OCI-LY7 (cell line): ENCODE results near the genes ZNF391, NKAPL and SCAND3.

GRCh38 chr6:27297679-27298120 is 14.4 kb downstream of the POM121L2 start:
- PRO-cap: no peak
- RAMPAGE, long total RNA: no peak

- PRO-cap: no peak
- RAMPAGE, long total RNA: no peak
Measured at GRCh38 chr6:27388076-27389436, at the start of gene ZNF391. Gene ZNF391 (plus strand): TSS chr6:27388759.

- PRO-cap: no peak
- RAMPAGE, long total RNA: no peak
Measured at GRCh38 chr6:27617067-27617635, 144.2 kb upstream of the ZNF184 start.

- PRO-cap: no peak
- RAMPAGE, long total RNA: no peak
Measured at GRCh38 chr6:27630544-27631734, 158.0 kb upstream of the ZNF184 start.

DNA sequence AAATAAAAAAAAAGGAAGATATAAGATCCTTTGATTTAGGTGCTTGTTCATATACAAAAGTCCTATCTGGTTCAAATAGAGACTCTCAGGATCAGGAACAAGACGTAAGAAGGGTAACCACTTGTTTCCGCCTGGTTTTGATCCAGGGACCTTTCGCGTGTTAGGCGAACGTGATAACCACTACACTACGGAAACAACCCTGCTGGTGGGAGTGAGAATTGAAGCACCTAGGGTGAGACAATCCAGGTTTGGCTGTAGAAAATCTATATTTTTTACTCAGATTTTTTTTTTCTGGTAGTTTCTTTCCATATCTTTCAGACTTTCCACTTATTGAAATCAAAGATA is 157.0 kb downstream of the H2BC13 start:
- PRO-cap: no peak
- RAMPAGE, long total RNA: no peak

- PRO-cap: no peak
- RAMPAGE, long total RNA: no peak
Measured at GRCh38 chr6:27684433-27685053, 123.2 kb downstream of the H2BC13 start.

- PRO-cap: no peak
- RAMPAGE, long total RNA: no peak
Measured at GRCh38 chr6:27867960-27868185, 485 bp upstream of the H1-5 start.

GRCh38 chr6:28135407-28135750 is 6.3 kb upstream of the ZKSCAN8 start:
- PRO-cap: unidirectional peak, plus-strand start at chr6:28135602
- RAMPAGE, long total RNA: no peak

DNA sequence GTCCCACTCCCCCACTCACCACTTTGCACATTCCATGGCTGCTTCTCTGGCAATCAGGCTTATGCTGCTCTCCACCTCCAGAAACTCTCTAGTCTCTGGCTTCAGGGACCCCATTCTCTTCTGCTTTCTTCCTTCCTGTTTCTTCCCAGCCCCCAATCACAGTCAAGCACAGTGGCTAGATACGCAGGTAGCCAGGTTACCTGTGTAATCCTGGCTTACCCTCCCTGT is 633 bp upstream of the ZKSCAN4 start:
- PRO-cap: unidirectional peak, minus-strand start at position 122 of the sequence
- RAMPAGE, long total RNA: no peak

GRCh38 chr6:28258861-28259481 is at the start of gene NKAPL:
Gene NKAPL (plus strand): TSS chr6:28259297.
- PRO-cap: no peak
- RAMPAGE, long total RNA: no peak

DNA sequence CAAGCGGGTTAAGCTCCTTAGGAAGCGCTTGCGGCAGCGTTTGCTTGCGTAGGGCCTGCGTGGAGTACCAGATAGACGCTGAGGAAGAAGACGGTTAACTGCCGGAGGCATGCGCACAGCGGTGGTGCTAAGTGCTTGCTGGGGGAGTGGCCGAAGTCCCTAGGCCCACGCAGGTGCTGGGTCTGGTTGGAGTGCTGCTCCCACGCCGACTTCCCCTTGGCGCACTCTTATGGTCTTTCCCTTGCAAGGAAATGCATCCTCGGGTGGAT is 23.0 kb downstream of the ZSCAN31 start:
- PRO-cap: no peak
- RAMPAGE, long total RNA: no peak

DNA sequence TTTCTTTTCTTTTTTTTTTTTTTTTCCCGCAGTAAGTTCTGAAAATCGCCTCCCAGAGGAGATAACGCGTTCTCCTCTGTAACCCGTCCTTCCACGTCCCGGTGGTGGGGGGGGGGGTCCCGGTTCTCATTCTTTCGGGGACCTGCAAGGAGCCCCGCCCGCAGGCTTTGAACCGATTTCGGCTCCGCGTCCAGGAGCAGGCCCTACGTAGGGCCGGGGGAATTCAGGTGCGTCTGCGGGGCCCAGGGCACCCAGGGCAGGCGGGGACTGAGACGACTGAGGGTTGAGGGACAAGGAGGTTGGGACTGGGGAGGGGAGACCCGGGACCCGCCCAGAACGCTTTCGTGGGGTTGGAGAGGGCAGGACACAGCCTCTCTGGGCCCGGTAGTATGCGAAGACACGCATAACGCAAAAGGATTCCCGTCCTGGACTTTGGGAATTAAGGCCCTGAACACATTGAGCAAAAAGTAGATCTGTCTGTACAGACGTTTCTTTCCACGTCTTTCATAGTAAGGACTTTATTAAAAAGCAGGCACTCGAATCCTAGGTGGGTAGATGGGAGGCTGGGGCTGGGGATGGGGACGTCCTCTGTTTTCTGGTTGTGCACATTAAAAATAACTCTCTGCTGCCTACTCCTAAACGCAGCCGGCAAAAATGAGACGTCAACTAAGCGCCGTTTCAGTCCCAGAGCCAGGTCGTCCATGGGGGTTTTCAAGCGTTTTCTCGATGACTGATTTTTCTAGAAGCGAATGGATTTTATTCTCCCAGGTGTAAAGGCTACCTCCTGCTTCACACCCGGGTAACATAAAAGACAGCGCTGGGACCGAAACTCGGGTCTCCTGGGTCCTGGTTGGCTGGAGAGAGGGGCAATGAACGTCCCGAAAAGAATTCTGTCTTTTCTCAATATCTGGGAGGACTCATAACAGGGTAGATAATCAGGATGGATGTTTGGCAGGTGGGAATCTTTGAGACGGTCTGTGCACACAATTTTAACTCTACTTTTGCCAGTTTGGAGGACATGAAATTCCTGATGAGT is 25.5 kb downstream of the GPX6 start:
- PRO-cap: no peak
- RAMPAGE, long total RNA: no peak

DNA sequence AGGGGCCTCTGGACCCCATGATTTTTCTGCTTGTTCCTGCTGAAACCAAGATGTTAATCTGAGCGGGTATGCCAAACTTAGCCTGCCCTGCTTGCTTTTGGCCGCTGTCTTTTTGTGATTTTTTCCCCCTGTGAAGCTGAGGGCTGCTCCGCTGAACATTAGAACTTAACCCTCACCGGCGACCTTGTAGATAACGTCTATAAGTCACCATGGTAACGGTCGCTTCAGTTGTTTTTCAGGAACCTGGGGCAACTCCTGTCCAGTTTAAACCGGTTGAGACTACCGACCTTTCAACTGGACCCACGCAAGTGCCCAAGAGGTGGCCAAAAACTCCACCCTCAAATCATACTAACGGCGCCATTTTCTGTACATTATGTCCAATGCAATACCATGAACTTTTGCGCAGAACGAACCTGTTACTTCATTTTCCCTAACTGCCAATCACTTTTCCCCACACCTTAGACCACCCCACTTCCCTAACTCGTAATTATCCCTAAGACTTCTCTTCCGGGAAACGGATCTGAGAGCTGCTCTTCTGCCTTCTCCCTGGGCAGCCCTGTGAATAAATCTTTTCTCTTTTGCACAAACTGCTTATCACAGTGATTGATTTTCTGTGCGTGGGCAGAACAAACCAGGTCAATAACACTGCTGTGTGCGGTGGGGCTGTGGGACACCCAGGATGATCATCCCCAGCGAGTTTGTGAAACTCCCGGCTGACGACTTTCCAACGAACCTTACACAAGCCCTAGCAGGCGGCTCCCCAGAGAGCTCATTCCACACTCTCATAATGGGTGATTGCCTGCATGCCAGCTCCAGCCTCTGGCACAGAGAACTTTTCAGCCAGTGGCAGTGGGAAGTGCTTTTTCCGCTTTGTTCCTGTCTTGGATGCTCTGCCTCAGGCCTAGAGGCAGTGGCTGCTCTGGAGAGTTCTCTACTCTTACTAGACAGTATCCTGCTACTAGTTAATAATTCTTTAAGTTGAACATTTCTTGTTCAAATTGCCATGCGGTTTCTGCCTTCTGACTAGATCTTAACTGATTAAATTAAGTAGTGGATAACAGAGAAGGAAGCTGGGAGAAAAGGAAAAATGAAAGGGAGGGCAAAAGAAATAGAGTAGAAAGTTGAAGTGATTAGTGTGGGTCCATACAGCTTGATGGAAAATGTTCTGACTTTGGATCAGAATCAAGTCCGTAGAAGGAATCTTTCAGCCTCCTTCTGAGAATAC is 28.6 kb downstream of the GPX5 start:
- PRO-cap: no peak
- RAMPAGE, long total RNA: no peak

DNA sequence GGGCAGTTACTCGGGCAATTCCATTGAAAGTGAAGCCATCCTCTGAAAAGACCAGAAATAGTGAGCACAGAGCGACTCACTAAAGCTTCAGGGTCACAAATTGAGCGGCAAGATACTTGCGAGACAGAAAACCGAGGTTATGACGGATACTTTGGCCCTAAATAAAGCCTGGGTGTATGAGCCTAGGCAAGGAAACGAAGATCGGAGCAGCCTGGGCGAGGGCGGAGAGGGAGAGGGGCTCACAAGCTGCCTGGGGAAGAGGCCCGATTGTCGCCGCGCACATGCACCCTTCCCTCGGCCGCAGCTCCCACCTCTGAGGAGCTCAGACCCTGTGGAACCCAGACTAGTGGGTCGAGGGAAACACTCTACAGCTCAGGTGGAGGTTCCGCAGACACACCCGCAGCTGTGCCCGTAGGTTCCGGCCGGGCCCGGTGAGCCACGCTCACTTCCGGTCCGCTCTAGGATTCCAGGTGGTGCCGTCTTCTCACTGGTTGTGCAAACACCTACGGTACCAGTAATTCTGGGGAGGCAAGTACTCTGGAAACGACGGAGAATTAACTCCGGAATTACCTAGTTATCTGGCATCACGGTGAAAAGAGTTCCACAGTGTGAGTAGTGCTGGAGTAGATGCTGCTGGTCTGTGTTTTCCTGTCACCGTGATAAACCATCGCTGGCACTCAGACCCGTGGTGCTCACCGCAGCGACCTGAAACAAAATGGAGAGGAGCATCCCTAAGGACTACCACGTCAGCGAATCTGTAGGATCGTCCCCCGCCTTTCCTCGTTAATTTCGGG is at the start of gene SCAND3:
Gene SCAND3, minus strand, starts transcription at position 407 of the 794 bp plus-strand sequence.
- PRO-cap: no peak
- RAMPAGE, long total RNA: no peak

DNA sequence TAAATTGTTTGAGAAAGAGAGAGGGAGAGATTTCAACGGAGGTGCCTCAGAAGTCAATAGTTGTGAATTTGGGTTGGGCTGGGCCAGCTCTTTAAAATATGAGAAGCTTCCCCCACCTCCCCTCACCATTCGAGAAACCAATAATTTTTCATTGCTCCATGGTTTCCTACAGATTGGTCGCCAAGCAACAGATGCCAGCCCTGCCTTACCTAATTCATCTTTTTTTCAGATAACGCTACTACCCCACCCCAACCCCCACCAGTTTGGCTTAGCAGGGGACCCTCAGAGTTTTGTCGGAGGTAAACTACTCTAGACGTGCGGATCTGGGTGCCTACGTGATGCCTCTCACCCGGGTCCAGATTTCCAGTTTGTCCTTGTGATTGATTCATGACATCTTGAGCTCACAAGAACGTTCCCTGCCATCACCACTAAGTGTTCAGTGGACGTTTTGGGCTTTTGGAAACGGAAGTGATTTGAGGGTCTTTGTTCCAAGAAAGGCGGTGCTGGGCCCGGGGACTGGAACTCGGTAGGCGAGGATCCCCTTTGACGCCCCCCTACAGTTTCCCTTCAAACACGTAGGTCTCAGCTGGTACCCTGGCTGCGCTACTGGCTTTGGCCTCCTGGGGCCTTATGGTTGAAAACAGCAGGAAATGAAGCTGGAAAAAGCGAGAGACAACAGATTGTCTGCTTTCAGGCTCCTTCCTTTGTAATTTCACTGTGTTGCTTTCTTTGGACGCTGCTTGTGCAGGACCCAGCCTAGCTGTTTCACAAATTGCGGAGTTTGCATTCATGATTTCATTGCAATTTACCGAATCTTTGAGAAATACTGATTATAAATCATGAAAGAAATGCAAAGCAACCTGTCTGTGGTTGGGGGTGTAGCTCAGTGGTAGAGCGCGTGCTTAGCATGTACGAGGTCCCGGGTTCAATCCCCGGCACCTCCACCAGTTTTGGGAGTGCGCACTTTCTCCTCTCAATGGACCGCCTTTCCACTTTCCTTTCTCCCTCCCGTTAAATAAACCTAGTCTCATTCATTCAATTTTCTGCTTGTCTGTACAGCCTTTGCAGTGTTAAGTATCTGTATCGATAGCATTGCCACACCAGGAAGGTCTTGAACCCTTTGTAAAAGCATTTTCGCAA is 19.6 kb upstream of the SCAND3 start:
- PRO-cap: bidirectional peak, plus-strand start at position 869 of the sequence, minus-strand start at position 563 of the sequence
- RAMPAGE, long total RNA: no peak

DNA sequence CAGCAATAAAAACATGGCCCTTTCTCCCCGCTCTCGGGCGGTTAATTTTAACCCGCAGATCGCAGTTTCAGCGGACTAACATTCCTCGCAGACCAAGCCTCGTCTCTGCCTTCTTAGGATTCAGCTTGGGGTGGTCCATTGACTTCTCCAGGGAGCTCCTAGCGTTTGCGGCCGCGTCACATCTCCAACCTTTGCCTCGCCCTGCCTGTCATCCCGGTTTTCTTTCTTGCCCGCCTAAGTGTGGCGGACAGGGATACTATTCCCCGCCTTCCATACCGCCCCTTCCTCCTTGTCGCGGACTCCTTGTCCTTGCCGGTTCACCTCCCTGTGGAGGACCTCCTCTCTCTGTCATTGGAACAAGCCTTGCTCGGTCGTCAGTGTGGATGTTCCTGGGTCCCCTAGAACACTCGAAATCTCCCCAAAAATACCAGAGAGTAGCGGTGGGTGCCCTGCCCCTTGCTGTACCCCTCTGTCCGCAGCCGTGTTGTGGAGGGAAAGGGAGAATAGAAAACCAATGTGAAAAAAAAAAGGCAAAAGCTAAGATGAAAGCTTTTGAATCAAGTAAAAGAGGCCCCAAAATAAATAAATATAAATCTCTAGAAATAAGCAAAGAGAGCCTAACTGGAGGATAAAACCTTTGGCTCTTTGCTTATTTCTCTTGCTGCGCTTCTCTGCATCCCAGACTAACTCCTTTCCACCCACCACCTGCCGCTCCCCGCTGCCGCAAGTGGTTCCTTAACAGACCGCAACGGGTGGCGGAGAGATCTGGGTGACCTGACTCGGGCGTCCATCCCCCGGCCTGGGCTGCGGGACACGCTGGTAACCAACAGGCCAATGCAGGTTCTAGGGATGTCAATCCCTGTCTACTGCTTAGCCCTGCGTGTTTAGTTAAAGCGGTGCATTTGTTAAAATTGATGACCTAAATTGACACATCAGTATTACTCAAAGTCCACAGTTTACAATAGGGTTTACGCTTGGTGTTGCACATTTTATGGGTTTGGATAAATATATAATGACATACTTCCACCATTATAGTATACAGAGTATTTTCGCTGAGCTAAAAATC is 48.5 kb upstream of the SCAND3 start:
- PRO-cap: no peak
- RAMPAGE, long total RNA: no peak

DNA sequence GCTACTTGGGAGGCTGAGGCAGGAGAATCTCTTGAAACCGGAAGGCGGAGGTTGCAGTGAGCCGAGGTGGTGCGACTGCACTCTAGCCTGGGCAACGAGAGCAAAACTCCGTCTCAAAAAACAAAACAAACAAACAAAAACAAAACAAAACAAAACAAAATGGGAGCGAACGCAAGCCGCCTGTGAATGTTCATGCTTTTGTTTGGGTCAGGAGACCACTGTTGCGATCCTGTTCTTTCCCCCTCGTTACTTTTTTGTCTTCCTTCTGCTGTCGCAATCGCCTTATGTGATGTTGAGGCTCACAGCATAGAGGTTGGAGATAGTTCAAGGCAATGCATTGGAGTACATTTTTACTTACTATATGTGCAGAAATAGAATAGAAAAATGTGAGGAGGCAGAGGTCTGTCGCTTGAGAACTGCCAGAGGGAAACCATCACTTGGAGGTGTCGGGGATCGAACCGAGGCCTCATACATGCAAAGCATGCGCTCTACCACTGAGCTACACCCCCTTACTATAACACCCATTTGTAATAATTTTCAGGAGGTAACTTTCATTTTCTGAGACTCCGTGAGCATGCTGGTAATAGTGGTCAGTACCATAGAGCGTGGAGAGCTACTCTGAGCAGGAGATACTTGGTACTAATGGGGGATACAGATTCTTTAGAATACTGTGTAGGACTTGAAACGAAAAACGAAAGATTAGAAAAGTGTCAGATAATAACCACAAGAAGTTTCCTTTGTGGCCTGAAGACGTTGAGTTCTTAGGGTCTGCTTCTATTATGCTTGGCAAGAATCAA is 121.2 kb downstream of the TRIM27 start:
- PRO-cap: no peak
- RAMPAGE, long total RNA: no peak

GRCh38 chr6:28900993-28901727 is 22.6 kb downstream of the TRIM27 start:
- PRO-cap: no peak
- RAMPAGE, long total RNA: no peak

- PRO-cap: no peak
- RAMPAGE, long total RNA: no peak
Measured at GRCh38 chr6:28977125-28978123, 27.7 kb downstream of the ZNF311 start.

DNA sequence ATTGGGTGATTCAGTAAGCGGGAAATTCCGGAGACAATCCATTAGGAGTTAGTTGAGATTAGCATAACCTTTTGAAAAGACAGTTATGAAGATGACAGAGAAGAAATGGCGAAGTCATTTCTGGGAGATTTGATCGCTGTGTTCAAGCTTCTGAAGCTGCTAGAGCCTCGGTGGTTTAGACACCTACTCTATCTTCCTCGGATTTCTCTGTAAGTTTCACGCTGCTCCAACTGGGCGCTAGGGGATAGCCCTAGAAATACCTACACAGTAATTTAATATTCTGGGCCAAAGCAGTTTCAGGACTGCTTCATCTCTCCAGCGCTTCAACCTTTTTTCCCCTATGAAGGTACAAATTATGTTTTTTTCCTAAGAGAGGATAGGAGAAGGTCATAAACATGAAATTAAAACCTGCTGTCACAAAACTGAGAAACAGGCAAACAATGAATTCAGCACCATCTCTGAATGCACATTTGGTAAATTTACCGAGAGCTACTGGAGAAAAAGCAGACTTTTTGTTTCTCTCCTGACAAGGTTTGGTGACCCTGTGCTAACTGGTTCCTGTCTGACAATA is 22.5 kb downstream of the ZNF311 start:
- PRO-cap: no peak
- RAMPAGE, long total RNA: no peak